Colon Carcinoma Metastatic in the Lung (tissue), 2 donors: ENCODE results near the gene RALGPS1.

DNA sequence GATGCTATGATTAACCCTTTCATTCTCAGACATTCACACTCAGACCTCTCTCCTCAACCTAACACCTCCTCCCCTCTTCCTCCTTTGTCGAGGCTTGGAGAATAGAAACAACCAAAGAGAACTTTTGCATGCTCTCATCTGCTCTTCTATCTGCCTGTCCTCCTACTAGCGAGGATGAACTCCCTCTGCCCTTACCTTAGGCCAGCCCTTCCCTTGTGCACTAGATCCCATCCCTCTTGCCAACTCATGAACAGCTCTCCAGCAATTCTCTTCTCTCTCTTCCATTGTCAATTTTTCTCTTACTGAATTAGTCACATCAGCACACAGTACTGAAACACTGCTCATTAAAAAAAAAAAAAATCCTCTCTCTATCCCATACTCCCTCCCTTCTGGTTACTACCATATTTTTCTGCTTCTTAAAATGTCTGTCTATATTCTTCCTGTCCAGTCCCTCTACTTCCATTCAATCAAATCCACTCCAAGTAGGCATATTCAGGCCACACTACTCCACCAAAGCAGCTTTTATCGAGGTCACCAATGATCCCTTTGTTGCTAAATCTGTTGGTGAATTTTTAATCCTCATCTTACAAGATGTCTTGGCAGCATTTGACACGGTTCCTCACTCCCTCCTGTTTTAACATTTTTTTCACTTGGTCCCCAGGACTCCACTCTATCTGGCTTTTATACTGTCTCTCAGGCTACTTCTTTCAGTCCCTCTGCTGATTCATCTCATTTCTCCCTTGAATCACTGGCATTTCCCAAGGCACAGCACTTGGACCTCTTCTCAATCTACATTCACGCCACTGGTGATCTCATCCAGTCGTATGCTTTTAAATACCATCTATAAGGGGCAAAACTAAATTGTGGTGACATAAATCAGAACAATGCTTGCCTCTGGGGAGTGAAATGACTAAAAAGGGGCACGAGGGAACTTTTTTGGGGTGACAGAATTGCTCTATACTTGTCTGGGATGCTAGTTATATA lies 47.3 kb downstream of the MAPKAP1 start:
- PRO-cap, 2 experiments = no peak in any of the 2 experiments

DNA sequence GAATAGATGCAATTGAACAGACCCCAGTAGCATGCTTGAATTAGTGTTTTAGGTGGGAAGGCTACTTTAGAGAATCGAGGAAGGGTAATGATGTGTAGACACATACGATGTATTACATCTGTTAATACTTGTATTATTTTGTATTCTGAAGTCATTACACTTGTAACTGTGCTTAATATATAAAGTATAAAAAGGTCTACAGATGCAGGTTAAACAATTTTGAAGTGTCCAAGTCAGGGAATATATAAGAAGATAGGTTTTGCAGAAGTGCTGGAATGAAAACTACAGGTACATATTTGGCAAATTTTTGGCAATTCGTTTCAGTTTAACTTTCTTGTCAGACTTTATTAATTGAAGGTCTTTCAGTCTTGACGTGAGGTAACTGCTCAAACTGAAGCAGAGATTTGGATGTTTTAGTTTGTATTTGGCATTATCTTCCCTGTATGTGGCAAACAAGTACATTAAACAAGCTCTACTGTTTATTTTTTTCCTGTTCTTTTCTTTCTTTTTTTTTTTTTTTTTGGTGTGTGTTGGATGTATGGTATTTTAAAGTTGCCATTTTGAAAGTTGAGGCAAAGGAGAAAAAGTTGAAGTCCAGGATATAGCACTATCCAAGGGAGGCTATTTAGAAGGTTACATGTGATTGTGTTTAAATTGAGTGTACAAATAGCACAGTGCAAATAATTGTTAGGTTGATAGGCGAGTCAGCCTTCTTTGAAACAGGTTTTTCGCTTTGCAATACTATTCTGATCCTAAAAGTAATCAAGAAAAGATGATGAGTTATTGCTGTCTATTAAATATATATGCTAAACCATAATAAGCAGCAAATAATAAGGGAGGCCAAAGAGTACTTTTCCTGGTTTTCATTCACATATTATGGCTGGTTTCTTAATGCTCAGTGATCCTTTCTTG lies 2.1 kb downstream of the PBX3 start:
- PRO-cap, 2 experiments = no peak in any of the 2 experiments

DNA sequence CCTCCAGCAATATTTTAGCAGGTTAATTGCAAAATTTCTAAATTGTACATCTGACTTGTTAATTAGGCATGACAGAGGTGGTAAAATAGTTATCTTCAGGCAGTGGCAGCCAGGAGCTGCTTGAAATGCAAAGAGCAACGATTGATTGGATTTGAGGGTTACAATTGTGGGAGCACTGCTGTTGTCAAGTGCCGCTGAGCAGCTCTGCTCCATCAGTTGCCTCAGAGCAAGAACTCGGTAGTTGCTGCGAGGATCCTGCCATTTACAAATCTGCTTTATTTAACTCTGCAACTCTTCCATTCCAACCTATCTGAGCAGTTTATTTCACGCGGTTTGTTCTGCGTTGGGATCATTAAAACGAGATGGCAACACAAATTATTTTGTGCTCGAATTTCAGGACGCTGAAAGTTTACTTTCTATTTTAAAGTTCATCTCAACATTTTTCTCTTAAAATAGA lies 12.6 kb downstream of the PBX3 start:
- PRO-cap, 2 experiments = no peak in any of the 2 experiments

DNA sequence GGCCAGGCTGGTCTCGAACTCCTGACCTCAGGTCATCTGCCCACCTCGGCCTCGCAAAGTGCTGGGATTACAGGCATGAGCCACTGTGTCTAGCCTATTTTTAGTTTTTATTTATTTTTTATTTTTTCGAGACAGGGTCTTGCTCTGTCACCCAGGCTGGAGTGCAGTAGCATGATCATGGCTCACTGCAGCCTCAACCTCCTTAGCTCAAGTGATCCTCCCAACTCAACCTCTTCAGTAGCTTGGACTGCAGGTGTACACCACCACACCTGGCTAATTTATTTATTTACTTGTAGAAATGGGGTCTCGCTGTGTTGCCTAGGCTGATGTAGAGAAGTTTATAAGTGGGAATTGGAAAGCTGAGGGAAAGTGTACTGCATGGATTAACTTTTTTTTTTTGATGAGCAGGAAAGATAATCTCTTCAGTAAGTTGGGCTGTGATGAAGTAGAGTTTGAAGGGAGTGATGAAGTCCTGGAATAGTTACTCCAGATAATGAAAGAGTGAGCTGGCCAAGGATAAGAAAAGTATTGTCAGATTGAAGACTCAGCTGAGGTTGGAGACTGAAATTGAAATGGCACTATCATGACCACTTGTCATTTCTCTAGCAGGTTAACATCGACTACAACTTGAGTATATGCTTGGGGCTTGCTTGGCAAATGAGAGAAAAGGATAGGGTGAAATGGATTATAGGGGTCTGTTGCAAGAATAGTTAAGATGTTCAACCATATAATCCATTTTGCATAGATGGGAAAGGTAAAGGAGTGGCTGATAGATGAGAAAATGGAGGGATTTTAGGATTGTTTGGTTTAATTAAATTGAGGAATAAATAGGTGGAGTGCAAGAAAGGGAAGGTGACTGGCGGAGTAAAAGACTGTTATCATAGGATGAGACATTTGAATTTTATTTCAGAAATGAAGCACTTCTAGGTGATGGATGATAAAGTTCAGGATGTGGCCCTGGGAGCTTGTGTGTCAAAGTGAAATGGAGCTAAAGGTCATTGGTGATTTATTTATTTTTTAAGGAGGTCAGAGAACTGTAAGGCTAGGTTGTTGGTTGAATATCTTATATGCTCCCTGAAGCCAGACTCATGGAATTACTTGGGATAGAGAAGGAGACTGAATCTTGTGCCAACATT lies 40.1 kb downstream of the PBX3 start:
- PRO-cap, 2 experiments = no peak in any of the 2 experiments

DNA sequence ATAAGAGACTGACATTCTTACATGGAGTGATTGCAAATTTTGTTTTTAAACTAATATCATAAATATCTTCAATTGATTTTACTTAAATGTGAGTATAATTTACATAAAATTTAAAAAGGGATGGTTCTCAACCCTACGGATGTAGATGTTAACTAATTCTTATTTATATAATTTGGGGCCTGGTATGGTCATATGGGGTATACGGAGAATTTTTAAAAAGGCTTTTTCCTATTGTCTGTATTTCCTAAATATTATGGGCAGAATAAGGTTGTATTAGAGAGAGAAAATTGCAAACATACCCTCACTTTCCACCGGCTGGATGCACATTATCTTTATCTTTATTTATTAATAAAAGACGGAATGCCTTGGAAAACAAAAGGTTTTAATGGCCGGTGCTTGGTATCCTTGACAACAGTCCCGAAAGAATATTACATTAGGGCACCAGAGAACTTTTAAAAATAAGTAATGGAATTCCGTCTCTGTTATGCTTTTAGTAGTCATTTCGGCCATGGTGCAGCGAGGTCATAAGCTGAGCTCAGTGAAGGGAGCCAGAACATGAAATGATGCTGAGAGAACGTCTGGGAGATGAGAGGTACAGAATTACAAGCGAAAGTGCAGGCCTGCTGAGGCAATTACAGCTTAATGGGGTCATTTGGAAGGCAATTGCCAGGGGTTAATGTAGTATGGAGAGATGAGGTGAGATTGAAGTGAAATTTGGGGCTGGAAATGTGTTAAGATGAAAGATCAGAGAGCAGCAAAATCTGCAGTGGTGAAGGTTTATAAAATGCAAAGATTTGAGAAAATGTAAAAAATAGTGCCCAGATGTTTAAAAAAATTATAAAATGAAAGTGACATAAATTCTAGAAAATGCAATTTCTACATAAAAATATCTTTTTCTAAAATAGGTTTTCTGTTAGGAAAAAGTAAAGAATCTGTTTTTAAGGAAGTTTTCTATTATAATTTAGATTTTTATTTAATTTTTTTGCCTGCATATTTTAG lies 96.3 kb downstream of the PBX3 start:
- PRO-cap, 2 experiments = no peak in any of the 2 experiments

DNA sequence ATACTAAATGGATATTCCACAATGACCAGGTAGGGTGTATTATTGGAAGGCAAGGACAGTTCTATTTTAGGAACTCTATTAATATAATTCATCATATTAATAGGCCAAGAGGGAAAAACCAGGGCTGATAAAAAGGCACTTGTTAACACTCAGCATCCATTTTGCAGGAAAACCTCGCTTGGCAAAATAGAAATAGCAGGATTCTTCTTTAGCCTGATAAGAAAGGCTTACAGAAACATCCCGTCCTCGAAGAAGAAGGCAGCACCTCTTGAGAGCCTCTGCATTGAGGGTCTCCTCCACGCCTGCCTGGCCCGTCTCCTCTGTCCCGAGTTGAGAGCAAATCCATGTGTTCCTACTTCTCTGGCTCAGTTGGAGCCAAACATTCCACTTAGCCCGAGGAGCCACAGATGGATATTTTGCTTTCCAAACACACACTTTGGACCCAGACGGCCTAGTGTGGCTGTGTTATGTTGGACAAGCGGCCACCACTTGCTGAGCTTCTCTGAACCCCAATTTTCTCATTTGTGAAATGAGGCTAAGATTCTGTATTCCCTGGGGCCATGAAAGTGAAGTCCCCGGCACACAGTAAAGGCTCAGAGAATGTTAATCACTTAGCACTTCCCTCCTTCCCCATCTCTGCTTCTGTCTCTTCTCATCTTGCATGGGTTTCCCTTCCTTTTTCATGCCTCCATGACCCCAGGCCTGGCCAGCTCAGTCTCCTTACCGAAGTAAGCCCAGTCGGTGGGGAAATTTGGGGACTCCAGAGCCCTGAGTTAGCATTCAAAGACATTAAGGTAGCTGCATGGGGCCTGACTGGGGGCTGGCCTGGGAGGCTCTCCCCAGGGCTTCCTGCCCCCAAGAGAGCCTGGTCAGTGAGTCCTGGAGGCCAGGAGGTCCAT lies 181.7 kb upstream of the MVB12B start:
- PRO-cap, 2 experiments = no peak in any of the 2 experiments

DNA sequence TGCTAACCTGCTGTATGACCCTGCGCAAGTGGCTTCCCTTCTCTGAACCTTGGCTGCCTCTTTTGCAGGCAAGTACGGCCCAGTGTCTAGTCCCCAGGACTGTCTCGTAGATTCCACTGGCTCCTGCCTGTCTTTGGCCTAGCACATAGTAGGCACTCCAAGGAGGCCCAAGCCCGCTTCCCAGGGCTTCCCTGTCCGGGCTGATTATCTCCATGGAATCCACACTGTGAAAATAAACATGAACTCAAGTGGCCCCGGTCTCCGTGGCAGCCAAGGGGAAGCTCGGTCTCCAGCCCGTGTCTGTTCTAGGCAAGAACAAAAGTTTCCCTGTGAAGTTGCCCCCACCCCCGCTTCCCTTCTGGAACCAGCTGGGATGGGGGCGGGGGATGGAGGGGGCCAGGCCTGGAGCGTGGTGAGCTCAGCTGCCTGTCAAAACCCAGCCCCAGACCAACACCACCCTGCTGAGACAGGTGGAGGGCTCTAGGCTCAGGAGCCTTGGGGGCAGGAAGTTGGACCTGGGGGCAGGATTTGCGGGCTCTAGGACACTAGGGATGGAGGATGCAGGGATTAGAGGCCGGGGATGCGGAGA lies 26.0 kb upstream of the LMX1B start:
- PRO-cap, 2 experiments = no peak in any of the 2 experiments

GRCh38 chr9:126722991-126723966 lies 81.6 kb upstream of the ZBTB43 start:
- PRO-cap, 2 experiments = peak in 2 of 2 experiments; most common minus-strand start chr9:126723378 (in 1)

DNA sequence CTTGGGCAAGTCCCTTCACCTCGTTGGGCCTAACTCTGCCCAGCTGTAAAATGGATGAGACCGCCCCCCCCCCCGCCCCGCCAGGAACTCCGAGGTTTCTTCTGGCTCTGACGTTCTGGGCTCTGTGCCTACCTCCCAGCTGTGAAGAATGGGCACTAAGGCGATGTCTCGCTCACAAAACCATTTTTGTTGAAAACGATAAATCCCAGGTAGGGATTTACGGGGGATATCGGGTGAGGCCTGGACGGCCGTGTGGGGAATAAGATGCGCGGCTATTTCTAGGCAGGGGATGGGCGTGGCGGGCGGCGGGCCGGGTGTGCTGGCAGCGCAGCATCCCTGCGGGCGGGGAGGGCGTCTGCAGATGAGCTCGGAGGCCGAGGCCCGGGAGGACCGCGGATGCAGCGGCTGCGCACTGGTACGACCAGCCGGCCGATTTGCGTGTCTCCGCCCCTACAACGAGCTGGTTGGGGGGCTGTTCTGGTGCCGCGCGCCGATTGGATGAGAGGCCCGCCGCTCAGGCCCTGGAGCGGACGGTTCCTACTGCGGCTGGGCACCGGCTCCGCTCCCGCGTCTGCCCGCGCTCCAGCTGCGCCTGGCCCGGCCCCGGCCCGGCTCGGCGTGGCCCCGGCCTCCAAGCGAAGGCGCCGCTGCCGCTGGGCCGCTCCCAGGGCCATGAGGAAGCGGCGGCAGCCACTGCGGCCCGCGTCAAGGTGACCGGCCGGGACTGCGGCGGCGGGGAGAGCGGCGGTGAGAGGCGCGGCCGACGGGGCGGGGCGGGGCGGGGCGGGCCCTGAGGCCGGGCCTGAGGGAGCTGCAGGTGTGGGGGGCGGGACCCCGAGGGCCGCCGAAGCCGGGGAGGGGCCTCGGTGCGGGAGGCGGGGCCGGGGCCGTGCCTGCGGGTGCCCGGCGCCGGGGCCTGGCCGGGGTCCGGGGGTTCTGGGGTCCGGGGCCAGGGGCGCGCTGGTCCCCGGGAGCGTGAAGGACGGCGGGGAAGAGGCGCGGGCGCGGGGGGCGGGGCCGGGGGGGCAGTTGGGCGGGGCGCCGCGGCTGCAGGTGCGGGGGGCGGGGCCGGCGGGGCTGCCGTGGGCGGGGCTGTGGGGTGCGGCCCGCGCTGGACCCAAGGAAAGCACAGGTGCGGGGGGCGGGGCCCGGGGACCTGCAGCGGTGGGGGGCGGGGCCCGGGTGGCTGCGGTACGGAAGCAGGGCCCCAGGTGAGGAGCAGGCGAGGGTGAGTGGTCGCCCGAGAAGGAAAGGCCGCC lies at the start of gene RALGPS1:
TSS of gene RALGPS1 (plus strand) at position 517 of the 1,259 bp plus-strand sequence.
- PRO-cap, 2 experiments = peak in 2 of 2 experiments; most common plus-strand start position 1,161 of the sequence (in 2); most common minus-strand start position 743 of the sequence (in 2)

DNA sequence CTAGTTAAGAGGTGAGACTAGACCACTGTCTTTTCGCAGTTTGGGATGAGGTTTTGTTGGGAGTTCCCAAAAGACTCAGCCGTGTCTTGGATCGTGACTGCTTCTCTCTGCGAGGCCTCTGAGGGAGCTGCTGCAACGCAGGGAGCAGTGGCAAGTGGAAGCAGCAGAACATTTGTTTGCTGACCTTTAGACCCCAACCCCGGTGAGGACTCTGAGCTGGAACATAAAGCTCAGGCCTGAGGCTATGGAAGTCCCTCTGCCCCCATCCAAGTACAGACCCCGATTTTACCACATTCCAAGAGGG lies 1.6 kb downstream of the RALGPS1 start:
- PRO-cap, 2 experiments = no peak in any of the 2 experiments

GRCh38 chr9:126986626-126986991 lies 72.0 kb downstream of the RALGPS1 start:
- PRO-cap, 2 experiments = no peak in any of the 2 experiments

GRCh38 chr9:127096076-127096783 lies 26.2 kb downstream of the ANGPTL2 start:
- PRO-cap, 2 experiments = no peak in any of the 2 experiments

DNA sequence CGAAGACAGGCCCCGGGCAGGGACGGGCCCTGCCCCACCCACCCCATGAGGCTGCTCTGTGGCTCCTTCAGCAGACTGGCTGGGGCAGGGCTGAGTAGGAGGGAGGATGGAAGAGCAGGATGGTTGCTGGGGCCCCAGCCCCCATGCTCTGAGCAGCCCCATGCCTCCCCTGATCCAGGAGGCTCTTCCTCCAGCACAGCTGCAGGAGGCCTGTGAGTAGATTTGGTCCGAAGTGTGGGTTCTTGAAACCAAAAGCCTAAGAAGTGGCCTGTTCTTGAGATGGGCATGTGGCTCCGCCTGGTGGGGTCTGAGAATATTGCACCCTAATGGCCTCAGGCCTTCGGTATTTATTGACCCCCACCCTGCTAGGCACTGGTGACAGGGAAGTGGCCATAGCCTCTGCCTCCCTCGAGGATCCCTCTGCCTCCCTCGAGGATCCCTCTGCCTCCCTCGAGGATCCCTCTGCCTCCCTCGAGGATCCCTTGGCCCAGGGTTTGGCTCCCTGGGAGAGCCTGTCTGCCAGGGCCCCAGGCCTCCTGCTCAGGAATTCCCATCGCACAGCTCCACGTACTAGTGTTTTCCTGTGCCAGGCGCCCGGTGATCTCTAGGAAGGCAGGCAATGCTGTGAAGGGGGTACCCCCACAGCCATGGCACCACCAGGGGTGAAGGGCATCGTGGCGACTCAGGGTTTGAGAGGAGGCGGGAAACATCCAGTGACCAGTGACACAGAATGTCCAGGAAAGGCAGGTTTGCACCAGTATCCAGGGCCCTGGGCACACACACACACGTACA lies 65.3 kb upstream of the GARNL3 start:
- PRO-cap, 2 experiments = no peak in any of the 2 experiments

DNA sequence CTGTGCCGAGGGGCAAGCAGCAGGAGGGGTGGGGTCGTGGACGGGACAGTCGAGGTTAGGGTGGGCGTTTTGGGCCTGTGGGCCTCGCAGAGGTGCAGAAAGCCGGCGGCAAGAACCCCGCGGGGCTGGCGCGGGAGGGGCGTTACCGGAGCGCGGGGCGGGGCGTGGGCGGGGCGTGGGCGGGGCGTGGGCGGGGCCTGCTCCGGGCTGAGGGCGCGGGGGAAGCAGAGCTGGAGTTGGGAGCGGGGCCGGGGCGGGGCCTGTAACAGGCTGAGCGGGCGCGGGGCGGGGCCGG lies 39.9 kb upstream of the GARNL3 start:
- PRO-cap, 2 experiments = peak in 1 of 2 experiments; most common minus-strand start position 137 of the sequence (in 1)

DNA sequence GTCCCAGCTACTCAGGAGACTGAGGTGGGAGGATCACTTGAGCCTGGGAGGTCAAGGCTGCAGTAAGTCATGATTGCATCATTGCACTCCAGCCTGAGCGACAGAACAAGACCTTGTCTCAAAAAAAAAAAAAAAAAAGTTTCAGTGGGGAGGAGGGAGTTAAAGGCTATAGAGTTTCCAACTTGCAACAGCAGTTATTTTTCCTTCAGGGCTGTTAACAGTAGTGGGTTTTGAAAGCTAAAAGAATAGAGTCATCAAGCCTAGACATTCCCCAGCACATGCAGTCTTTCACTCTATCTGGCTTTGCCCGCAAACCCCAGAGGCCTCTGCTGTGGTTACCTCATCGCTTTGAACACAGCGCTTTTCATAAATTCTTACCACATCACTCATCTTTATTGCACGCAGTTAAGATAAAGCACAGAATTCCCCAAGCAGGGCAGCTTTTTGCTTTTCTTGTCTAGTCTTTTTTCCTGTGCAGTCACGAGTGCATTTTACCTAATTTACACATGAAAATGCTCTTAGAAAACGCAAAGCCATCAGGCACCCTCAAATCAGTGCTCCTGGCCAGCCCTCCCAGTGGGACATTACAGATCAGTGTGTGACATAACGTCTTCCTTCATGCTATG lies 8.7 kb upstream of the SLC2A8 start:
- PRO-cap, 2 experiments = no peak in any of the 2 experiments

- PRO-cap, 2 experiments = no peak in any of the 2 experiments
Observed at GRCh38 chr9:127397610-127398498, 885 bp downstream of the SLC2A8 start.

DNA sequence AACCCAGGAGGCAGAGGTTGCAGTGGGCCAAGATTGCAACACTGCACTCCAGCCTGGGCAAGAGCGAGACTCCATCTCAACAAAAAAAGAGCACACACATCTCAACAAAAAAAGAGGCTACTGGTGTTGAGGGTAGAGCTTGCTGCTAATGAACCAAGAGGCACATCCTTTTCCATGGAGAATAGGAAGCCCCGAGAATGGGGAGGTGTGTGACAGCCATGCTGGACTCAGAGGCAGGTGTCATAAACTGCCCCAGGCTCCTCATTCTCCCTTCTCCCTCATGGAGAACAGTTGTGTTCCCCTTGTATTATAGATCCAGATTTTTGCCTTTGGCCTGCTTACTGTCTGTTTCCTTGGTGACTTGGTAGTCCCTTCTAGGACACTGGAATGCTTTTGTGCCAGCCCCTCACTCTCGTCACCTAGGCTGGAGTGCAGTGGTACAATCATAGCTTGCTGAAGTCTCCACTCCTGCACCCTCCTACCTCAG lies 5.2 kb downstream of the RPL12 start:
- PRO-cap, 2 experiments = no peak in any of the 2 experiments

GRCh38 chr9:127446445-127447325 lies 4.5 kb downstream of the RPL12 start:
- PRO-cap, 2 experiments = no peak in any of the 2 experiments

GRCh38 chr9:127447326-127448508 lies 3.5 kb downstream of the RPL12 start:
- PRO-cap, 2 experiments = no peak in any of the 2 experiments

DNA sequence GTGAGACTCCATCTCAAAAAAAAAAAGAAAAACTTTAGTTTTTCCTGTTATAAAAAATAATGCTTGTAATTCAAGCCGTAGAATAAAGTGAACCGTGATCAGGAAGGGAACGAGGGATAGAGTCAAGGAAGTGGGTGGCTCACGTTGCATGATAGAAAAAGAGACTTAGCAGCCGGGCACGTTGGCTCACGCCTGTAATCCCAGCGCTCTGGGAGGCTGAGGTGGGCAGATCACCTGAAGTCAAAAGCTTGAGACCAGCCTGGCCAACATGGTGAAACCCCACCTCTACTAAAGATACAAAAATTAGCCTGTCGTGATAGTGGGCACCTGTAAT lies 48.6 kb downstream of the LRSAM1 start:
- PRO-cap, 2 experiments = no peak in any of the 2 experiments